Fibroblast of the aortic adventitia (primary cell): Measurements from ENCODE around the genes TMEM139, FAM131B, CTAGE8 and EZH2.

- CAGE, long polyA plus RNA: no peak
Observed at GRCh38 chr7:143014957-143015494, 11.9 kb downstream of the OR9A2 start.

DNA sequence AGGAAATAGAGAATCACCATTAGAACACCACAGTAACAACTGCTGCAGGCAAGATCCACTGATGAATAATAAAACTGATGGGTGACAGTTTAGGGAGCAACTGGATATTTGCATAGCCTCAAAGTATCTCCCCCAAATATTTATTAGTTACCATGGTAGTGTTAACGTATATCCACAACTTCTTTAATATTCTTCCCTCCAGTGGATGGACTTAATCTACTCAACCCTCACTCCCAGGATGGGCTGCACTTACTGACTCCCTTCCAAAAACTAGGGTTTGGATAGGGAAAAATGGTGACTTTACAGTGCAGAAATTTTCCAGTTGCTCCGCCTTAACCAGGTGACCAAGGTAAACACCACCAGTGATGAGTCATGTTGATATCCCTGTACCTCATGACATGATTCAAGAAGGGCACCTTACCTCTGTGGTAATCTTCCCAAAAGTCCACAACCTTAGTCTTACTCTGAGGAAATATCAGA lies 3.6 kb upstream of the GSTK1 start:
- CAGE, long polyA plus RNA: no peak

- CAGE, long polyA plus RNA: no peak
Observed at GRCh38 chr7:143284428-143285295, at the start of gene TMEM139. Gene TMEM139 (plus strand): TSS chr7:143284958.

DNA sequence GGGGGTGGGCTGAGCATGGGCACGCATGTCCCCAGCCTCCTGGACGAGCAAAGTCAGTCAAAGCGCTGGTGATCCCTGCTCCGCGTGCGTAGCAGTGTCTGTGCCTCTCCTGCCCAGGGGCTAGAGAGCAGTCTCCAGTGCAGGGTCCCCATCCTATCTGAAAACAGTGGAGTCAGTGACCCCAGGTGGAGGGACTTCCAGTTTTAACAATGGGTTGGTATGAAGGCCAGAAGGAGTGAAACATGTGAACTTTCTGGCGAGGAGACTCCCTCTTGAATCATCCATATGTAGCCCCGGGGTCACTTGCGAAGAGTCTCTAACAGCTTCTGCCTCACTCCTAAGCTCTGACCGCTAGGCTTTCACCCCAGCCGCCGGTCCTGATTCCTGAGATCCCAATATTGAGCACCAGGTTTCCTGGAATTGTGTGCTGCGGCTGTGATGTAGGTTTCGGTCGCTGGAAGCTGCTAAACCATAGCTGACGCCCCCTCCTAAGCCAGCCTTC lies 653 bp upstream of the CASP2 start:
- CAGE, long polyA plus RNA: no peak

DNA sequence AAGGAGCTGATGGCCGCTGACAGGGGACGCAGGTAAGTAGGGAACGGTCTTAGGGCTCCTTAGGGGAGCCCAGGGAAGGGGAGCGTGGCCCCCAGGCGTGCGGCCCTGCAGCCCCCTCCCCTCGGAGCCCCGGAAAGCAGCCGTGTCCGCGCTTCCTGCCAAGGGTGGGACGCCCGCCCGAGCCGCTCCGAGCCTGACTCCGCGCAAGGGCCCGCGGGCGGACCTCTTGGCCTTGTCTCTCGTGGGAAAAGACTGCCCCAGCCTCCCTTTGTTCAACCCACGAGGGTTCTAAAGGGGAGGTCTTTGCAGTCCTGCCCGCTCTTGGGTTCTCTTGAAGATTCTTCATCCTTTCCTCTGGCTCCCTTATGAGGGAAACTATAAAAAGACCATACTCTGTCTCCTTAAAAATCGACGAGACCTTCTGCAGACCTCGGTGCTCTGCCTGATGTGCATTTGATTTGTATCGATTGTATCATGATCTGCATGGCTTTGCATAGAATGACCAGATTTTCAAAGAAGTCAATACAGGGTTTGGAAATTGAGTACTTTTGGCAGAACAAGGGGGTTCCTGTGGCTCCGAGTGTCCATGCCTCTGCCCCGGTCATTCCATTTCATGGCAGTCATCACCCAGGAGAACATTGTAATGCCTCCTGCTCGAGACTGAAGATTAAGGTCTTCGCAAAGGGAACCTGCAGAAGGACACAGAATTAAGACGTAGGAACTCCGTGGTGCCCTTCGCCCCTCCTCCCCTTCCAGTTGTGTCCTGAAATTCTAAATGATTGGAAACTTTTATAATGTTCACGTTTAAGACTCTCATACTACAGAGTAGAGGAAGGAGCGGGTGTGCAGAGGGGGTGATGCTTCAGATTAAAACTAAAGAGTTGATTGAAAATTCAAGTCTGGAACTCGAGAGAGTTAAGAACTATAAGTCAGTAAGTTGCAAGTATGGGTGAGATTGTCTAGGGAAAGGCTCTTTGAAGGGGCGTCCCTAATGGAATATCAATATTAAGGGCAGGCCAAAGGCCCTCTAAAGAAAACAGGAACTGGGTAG lies 672 bp downstream of the CASP2 start:
- CAGE, long polyA plus RNA: no peak

DNA sequence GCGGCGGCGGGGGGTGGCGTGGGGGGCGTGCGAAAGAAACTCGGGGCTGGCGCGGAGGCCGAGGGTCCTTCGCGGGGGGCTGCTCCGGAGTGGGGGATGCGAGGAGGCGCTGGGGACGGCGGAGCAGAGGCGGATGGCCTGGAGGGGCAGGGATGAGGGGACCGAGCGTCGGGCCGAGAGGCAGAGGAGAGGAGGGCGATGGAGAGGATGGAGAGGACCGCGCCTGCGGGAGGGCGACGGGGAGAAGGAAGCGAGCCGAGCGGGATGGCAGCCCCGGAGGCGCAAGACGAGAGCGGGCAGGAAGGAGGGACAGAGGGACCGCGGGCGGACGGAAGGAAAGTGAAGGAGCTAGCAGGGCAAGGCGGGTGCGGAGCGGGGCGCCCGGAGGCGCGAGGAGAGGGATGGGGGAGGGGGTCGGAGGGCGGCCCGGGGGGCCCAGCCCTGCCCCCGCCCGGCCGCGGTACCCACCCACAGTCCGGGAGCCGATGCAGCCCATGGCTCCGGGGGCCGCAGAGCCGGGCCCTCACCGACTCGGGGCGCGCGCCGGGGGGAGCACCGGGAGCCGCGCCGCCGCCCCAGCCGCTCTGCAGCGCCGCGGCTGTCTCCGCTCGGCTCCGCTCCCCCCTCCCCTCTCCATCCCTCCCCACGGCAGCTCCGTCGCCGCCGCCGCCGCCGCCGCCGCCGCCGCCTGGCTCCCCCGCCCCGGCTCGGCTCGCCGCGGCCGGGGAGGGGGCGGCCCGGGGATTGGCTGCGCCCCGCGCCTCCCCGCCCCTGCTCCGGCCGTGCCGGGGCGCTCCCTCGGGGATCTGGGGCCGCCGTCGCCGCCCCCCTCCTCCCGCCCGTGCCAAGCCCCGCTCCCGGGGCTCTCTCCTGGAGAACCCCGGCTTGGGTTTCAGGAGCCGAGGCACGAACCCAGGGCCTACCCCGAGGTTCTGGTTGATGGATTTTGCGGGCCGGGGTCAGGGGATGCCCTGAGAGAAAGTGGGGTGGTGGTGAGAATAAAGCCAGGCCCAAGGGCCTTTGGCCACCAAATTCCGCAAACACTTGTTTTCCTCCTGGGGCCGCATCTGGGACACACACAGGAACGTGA lies at the start of gene FAM131B:
FAM131B (minus strand) TSS at position 606 of the 1,090 bp plus-strand sequence.
- CAGE, long polyA plus RNA: no peak

DNA sequence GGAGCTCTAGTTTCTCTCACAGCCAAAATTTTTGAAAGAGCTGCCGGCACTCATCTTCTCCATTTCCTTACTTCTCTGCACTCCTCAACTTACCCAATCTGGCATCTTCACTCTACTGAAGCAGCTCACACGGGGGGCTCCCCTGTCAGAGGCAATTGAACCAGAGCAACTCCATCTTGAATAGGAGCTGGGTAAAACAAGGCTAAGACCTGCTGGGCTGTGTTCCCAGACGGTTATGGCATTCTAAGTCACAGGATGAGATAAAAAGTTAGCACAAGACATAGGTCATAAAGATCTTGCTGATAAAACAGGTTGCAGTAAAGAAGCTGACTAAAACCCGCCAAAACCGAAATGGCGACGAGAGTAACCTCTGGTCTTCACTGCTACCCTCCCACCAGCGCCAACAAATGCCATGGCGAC lies 7.7 kb upstream of the FAM131B start:
- CAGE, long polyA plus RNA: no peak

GRCh38 chr7:143389630-143390252 lies 8.6 kb downstream of the ZYX start:
- CAGE, long polyA plus RNA: no peak

GRCh38 chr7:143391769-143392865 lies 11.0 kb downstream of the ZYX start:
- CAGE, long polyA plus RNA: no peak

DNA sequence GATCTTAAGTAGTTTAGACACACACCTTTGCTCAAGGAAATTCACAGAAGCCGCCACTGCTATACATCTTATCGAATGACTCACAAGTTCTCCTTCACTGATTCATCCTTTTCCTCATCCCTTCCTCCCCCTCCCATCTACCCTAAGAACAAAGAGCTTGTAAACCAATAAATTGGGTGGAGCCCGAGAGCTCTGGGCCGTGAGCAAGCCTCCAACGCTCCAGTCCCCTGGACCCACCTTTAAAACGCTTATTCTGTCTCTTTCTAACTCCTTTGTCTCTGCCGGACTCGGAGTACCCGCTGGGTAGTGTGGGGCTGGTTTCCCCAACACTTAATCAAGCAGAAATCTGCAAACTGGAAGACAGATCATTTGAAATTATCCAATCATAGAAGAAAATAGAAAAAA lies 5.3 kb upstream of the TAS2R41 start:
- CAGE, long polyA plus RNA: no peak

DNA sequence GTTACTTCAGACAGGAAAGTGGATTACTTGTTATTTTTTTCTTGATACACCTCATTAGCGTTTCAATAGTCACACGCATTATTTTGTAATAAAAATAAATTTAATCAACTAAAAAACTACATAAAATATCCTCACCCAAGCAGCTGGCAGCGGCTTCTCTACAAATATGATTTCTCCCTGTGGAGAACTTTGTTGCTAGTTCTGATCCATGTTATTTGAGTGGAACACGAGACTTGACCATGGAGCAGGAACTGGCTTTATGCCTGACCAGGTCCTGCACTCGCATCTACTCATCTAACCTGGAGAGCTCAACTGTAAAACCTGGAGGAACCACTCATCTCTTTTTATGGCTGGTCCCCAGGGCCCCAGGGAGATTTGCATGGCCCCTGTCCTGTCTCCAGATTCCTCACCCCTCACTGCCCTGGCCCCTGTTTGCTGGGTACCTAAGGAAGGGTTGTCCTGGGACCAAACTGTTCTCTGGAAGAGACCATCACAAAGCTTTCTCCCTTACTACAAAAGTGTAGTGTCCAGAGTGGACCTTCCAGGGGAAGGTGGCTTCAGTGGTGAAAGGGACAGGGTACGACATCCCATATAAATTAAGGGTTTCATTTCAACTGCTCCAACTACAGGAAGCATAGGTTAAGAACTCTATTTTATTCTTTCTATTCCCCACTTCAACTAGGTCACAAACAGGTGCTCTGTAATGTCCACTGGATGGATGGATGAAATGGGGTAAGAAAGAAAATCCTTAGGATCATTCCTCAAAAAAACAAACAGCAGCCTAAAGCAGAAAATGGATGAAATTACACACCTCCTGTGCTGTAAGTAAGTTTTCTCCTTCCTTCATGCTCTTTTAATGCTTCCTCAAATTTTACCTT lies 15.9 kb downstream of the TCAF1 start:
- CAGE, long polyA plus RNA: no peak

DNA sequence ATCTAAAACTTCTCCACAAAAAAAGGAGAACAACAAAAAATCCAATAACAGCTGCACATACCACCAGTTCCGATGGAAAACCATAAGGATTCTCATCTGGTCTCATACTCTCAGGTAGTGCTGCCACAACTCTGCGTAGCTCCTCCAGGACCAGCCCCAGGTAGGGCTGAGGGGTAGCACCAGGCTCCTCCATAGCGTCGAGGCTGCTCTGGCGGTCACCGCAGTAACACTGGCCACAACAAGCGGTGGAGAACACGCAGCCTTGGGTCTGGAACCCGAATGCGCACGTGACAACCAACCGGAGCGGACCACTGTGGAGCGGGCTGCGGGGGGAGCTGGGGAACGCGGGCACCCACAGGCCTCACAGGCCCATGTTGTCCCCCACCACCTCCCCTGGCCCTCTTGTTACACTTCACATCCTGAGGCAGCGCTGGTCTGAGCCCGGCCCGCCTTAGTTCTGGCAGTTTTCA lies at the start of gene CTAGE8:
CTAGE8 (minus strand) TSS at position 231 of the 470 bp plus-strand sequence.
- CAGE, long polyA plus RNA: no peak

DNA sequence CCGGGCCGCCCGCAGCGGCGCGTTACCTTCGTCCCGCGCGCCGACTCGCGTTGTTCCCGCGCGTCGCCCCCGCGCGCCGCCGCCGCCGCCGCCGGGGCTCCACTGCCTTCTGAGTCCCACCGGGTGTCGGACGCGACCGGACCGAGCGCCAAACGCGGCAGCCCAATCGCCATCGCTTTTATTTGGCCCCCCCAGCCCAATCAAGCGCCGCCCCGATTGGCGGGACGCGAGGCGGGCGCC lies at the start of gene EZH2:
EZH2 (minus strand) TSS at position 154 of the 240 bp plus-strand sequence.
- CAGE, long polyA plus RNA: no peak

- CAGE, long polyA plus RNA: no peak
Observed at GRCh38 chr7:148941379-148941715, 57.3 kb upstream of the EZH2 start.

- CAGE, long polyA plus RNA: no peak
Observed at GRCh38 chr7:148987382-148987999, 40.8 kb downstream of the PDIA4 start.

DNA sequence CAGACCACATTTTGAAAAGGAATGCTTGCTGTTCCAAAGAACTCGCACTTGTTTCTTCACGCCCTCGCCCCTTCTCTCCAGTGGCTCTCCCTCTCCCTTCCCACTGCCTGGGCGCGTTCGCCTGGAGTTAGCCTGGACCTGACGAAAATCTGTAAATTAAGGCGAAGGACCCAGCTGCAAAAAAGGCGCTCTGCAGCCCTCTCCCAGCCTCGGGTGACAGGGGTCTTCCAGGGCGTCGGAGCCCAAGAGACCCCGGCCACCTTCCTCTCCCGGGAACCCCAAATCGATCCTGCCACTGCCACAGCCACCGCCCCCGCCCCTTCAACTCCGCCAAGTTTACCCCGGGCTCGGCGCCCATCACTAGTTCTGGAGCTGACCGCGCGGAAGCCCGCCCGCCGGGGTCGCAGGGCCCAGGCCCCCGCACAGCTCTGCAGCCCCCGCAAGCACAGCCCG lies 435 bp downstream of the PDIA4 start:
- CAGE, long polyA plus RNA: no peak

GRCh38 chr7:149148588-149148926 lies 1.3 kb downstream of the ZNF398 start:
- CAGE, long polyA plus RNA: no peak

GRCh38 chr7:149154006-149154400 lies 6.8 kb downstream of the ZNF398 start:
- CAGE, long polyA plus RNA: no peak

- CAGE, long polyA plus RNA: no peak
Observed at GRCh38 chr7:149196226-149196690, 912 bp downstream of the ZNF282 start.

- CAGE, long polyA plus RNA: no peak
Observed at GRCh38 chr7:149205610-149206494, 10.5 kb downstream of the ZNF282 start.